ENCODE results near the genes KCNV2 and CDC37L1.

GRCh38 chr9:2026331-2027578, 11.6 kb downstream of the SMARCA2 start:
- PRO-cap = no peak

- PRO-cap = no peak
Measured at GRCh38 chr9:2107938-2108617, 92.9 kb downstream of the SMARCA2 start.

DNA sequence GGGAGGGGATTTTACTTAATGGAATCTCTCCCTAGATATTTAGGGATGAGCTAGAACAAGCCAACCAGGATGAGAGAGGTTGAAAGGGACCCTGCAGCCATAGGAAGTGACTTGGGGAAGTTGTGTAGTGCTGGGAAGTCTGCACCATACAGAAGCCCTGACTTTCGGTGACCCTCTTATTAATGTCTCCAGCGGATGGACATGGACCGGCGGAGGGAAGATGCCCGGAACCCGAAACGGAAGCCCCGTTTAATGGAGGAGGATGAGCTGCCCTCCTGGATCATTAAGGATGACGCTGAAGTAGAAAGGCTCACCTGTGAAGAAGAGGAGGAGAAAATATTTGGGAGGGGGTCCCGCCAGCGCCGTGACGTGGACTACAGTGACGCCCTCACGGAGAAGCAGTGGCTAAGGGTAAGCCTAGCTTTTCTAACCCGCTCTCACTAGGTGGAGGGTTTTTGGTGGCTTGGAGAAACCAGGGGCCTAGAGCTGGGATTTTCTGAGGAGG, 108.4 kb downstream of the SMARCA2 start:
- PRO-cap = no peak

- PRO-cap = unidirectional peak, plus-strand start at chr9:2470141
Measured at GRCh38 chr9:2469656-2470460, 151.7 kb upstream of the VLDLR start.

GRCh38 chr9:2663493-2664063, 42.0 kb downstream of the VLDLR start:
- PRO-cap = no peak

DNA sequence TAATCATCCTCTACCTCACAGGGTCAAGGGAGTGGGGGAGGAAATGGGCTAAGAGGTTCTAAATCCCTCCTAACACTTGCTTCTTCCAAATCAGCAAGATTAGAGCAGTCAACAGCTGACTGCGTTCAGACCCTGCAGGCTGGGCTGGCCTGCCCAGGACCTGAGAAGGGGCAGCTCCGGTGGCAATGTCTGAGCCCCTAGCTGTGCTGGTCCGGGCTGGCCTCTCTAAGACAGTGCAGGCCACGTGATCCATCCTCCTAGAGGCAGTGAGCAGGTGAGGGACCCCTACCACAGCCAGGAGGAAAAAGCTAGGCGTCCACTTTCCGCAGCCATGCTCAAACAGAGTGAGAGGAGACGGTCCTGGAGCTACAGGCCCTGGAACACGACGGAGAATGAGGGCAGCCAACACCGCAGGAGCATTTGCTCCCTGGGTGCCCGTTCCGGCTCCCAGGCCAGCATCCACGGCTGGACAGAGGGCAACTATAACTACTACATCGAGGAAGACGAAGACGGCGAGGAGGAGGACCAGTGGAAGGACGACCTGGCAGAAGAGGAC, at the start of gene KCNV2:
KCNV2 (plus strand) TSS at position 102 of the 556 bp plus-strand sequence.
- PRO-cap = no peak

DNA sequence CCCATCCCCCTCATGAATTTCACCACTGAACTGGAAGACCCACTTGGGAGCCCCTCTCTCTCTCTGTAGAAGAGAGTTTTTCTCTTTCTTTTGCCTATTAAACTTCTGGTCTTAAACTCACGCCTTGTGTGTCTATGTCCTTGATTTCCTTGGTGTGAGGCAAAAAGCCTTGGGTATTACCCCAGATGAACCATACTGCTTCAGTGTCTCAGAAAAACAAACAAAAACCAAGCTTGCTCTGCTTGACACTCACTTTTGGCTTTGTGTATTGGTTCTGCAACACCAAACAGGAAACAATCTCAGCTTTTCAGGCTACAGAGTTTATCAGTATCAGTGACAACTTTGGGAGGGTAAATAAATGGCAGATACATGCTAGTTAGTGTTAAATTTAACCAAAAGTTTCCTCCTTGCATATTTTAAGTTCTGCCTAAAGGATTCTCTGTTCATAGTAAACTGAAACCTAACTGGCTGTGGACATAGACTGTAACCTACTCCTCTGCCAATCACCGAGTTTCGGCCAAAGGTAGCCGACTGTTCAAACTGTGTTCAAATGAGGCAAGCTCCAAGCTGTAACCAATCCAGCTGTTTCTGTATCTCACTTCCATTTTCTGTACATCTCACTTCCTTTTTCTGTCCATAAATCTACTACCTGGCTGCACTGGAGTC, 43.9 kb downstream of the KCNV2 start:
- PRO-cap = no peak

DNA sequence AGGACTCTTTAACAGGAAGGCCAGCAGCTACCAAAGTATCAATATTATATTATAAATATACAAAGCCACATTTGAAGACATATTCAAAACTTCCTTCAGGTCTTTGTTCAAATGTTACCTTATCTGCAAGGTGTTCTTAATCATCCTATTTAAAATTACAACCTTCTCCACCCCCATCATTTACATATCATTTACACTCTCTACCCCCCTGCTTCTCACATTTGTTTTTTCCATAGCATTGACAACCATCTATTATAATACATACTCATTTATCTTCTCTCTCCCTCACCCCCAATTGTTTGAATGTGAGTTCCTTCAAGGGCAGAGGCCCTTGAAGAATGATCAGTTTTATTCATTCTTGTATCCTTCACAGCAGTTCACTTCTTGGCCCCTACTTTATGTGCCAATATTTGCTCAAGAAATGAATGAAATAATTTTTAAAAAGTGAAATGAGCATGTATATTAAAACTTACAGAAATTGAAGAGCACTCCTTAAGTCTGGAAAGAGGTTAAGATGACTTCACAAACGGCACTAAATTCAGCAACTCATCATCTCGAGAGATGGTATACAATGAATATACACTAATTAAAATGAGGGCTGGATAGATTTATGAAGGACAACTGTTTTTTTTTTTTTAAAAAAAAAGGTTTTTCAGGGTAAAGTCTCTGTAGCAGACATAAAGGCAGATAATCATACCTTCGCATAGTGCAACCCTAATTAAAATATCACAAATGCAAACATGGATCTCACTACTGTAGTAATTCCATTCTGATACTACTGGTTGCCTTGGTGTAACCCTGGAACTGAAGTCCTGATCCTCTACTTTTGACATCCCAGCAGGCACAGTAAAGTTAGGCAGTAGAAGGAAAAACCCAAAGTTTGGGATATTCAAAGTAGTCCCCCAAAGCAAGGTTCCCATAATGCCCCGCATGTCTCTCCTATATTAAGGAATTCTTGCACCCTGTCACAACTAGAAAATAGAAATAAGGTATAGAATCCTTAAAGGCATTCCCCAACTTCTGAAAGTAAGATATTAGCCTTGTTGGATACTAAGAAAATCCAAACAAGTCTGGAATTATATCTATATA, 19.9 kb downstream of the RFX3 start:
- PRO-cap = no peak

DNA sequence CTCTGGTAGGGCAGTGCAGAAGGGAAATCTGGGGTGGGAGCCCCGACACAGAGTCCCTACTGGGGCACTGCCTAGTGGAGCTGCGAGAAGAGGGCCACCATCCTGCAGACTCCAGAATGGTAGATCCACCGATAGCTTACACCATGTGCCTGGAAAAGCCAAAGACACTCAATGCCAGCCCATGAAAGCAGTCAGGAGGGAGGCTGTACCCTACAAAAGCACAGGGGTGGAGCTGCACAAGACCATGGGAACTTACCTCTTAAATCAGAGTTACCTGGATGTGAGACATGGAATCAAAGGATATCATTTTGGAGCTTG, 263.7 kb upstream of the RFX3 start:
- PRO-cap = no peak

DNA sequence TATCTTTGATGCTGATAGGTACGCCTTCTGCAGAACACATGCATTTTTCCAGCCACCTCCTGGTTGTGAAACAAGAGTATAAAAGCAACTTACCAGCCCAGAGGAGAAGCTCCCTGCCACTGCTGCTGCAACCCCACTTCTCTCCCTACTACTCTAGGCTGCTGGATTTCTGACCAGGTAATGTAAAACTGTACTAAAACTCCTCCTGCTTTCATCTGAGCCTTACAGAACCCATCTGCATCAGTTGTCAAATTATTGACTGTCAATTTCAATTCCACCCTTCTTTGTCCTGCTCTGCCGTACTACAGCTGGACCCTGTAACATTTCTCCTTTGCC, 233.5 kb downstream of the GLIS3 start:
- PRO-cap = no peak

DNA sequence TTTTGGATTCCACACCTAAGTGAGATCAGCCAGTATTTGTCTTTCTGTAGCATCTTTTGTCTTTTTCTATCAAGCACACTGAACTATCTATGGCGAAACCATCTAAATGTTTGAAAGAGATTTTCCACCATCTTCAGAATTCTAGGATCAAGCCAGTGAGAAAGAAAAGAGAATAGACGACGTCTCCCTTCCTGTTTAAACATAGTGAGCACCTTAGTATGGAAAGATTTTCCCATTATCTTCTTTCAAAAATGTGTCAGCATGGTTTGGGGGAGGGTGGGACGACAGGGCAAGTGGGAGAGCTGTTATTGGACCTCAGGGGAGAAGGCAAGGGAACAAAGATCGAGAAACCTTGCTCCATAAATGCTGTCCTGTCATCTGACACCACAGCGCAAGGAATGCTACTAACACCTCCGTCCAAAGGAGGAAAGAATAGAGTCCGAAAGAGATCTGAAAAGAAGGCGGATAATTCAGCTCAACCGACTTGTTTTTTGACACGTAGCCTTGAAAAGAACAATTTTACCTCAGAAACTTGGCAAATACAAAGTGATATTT, 156.0 kb downstream of the GLIS3 start:
- PRO-cap = no peak

DNA sequence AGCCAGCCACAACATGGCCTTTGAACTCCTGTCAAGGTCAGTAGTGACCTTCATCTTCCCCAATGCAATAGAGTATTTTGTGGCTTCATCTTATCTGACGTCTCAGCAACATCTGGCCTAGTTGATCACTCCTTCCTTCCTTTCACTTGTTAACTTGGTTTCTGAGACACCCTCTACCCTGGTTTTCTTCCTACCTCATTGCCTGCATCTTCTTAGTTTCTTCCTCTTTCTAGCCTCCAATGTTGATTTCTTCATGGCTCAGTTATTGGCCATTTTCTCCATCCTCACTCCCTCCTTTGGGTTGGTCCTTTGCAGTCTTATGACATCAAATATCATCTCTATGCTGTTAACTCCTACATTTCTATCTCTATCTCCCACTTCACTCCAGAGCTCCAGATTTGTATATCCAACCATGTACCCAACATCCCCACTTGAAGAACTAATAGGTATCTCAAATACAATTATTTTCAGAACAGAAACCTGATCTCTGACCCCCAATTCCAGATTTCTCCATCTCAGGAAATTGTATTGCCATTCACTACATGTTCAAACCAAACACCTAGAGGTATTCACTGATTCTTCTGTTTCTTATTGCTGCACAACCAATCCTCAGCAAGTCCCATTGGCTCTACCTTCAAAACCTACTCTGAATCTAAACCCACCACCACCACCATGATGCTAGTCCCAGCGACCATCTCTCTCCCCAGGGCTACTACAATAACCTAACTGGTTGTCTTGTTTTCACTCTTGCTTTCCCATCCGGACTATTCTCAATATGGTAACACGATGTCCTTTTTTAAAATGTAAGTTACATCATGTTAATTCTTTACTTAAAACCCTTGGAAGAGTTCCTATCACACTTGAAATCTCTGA, 36.0 kb downstream of the GLIS3 start:
- PRO-cap = no peak

GRCh38 chr9:4276252-4276503, 23.7 kb downstream of the GLIS3 start:
- PRO-cap = no peak

- PRO-cap = no peak
Measured at GRCh38 chr9:4306332-4306737, 6.5 kb upstream of the GLIS3 start.

DNA sequence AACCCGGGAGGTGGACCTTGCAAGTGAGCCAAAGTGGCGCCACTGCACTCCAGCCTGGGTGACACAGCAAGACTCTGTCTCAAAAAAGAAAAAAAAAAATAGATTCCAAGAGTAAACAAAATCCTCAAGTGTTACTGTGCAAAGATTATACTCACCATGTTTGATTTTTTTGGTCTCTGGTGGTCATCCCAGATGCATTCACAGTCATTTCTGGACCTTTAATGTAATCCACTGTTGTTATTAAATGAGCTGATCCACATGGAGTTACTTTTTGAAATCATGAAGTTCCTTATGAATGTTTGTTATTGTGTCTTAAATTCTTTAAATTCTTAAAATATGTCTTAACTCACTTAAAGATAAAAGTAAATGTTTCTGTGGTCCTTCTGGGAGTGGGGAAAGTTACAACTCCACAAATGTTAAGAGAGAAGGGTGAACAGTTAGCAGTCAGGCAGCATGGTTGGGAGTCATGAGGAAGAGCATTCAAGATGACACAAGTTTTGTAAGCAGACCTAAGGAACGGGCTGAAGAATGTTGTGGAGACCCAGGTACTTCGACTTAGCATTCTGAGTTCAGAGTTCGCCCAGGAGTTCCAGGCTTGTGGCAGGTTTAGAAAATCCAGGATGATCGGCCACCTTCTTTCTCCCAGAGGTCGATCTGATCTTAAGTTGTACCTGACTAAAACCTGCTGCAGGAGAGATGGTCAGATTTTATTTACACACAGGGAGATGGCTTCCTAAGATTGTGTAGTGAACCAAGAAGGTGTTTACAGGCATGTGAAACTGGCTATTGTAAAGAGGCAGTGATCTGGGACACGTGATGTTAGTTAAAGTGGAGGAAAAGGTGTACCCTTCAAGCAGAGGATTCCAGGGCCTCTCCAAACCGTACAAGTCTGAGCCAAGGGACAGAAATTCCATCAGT, 17.1 kb downstream of the SLC1A1 start:
- PRO-cap = no peak

DNA sequence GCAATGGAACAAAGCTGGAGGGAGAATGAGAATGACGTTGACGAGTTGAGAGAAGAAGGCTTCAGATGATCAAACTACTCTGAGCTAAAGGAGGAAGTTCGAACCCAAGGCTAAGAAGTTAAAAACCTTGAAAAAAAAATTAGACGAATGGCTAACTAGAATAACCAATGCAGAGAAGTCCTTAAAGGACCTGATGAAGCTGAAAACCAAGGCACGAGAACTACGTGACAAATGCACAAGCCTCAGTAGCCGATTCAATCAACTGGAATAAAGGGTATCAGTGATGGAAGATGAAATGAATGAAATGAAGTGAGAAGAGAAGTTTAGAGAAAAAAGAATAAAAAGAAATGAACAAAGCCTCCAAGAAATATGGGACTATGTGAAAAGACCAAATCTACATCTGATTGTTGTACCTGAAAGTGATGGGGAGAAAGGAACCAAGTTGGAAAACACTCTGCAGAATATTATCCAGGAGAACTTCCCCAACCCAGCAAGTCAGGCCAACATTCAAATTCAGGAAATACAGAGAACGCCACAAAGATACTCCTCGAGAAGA, 42.0 kb downstream of the SLC1A1 start:
- PRO-cap = no peak

- PRO-cap = no peak
Measured at GRCh38 chr9:4614447-4615131, 47.5 kb upstream of the PLPP6 start.

- PRO-cap = bidirectional peak, plus-strand start at chr9:4679697, minus-strand start at chr9:4679436
Measured at GRCh38 chr9:4679306-4680217, at the start of gene CDC37L1. CDC37L1 (plus strand) TSS chr9:4679569.

DNA sequence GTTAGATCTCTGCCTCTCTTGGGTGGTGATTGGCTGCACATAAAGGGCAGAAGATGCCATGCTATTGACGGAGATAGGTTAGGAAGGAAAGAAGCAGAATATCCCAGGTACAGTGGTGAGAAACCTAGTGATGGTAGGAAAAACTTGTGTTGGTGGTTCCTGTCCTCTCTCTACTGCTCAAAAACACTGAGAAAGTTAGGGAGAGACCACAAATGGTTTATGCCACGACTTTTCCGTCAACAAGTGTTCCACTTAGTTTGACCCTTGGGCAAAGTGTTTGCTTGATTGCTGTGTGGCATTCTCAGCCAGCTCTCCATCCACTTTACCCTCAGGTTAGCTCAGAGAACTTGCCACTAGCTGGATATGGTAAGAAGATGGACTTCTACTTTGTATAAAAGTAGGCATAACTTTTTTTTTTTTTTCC, 1.5 kb downstream of the RCL1 start:
- PRO-cap = no peak

DNA sequence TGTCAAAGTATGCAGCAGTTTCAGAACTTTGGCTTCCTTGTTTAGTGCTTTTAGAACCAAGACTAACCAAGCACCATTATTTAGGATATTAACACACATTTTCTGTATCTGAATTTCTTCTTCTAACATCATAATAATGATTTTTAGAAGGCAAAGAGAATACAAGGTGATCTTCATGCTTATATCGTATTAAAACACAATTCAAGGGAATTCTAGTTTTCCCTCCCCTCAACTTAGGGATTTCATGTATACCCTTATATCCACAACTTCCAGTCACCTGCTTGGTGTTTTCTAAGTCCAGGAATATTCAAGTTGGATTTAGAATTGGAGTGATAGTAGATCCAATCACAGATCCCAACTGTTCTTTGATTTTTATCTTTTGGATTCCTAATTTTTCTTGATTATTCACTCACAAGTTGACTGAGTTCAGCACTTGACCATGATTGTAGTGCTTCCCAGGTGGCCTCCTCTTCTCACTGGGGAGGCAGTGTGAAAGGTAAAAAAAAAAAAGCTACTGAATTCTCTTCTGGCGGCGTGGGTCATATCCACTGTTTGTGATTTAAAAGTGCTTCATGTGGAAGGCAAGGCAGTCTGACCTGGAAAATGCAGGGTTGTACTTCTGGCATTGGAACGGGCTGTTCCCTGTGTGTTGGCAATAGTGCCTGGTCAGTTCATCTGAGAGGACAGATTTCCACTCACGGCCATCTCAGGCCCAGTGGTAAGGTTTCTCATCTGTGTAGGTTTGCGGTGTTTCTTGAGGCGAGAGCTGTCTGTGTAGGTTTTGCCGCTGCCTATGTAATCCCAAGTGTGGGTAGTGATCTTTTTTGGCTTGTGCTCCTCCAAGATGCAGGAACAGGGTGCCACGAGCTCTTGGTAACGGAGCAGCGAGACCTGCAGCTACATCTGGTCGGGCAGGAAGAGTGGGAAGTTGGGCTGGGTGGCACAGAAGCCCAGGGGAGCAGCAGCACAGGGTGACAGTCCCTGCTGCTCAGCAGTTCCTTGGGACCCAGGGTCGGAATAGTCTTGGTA, 10.8 kb downstream of the RCL1 start:
- PRO-cap = no peak